ENCODE measurements around a stretch of chr9.

DNA sequence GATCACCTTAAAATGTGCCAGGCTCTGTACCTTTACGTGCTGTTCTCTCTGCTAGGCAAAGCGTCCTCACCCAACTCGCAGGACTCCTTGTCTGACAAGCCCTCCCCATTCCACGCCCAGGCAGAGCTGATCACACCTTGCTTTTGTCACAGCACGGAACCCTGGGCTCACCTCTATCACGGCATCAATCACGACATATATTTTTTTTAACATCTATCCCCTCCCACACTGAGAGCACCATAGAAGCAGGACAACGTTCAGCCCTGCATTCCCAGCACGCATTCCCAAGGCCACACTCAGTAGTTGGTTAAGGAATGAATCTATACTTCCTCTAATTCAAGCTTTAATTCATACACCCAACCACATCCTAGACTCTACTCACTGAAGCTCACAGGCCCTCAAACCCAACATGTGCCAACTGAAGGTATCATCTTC lies 47.0 kb downstream of the CDK5RAP2 start:
- PRO-cap: no peak
CAGE:
- cytosol, long polyA plus RNA: no peak
- long polyA plus RNA: no peak
- nucleus, long polyA plus RNA: no peak

DNA sequence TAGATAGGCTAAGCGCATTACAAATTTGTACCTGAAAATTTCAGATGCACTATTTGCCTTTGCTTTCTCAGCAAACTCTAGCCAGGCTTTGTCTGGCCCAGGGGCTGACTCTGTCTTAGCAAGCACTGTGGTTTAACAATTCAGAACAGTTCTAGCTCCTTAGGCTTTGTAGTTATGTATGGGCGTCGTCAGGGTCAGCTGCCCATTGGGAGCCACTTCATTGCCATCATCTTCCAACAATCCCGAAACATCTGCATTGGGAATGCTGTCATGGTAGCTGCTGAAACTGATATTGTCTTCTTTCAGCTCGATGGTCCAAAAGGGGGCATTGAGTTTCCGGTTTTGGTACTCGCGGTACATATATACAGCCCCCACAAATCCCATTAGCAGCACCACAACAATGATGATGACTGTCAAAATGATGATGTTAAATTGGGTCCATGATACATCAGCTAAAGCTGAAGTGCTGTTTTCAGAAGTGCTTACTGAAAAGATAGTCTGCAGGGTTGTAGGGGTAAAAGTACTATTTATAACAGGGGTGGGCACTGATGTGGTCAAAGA lies 25.1 kb upstream of the CDK5RAP2 start:
- PRO-cap: no peak
CAGE:
- cytosol, long polyA plus RNA: no peak
- long polyA plus RNA: no peak
- nucleus, long polyA plus RNA: no peak

- PRO-cap: no peak
CAGE:
- cytosol, long polyA plus RNA: no peak
- long polyA plus RNA: no peak
- nucleus, long polyA plus RNA: no peak
Observed at GRCh38 chr9:120608804-120609658, 29.1 kb upstream of the CDK5RAP2 start.

DNA sequence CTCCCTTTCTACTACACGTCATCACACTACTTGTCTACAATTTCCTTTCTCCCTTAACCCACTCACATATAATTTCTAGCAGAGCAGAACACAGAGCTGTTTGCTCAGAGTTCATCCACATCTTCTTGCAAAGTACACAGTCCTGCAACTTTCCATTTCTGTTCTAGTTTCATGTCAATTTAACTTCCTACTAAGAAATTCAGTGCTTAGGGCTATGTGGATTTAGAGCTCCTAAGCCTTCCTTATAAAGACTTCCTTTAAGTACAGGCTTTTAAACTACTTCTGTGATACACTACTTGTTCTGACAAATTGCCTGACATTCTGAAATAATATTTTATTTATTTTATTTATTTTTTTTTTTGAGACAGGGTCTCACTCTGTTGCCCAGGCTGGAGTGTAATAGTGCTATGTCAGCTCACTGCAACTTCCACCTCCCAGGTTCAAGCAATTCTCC lies 61.2 kb downstream of the MEGF9 start:
- PRO-cap: no peak
CAGE:
- cytosol, long polyA plus RNA: no peak
- long polyA plus RNA: no peak
- nucleus, long polyA plus RNA: no peak

GRCh38 chr9:120723528-120723939 lies 9.3 kb upstream of the MEGF9 start:
- PRO-cap: no peak
CAGE:
- cytosol, long polyA plus RNA: no peak
- long polyA plus RNA: no peak
- nucleus, long polyA plus RNA: no peak

GRCh38 chr9:120770839-120771279 lies 22.4 kb downstream of the FBXW2 start:
- PRO-cap: no peak
CAGE:
- cytosol, long polyA plus RNA: no peak
- long polyA plus RNA: no peak
- nucleus, long polyA plus RNA: no peak

- PRO-cap: no peak
CAGE:
- cytosol, long polyA plus RNA: no peak
- long polyA plus RNA: no peak
- nucleus, long polyA plus RNA: no peak
Observed at GRCh38 chr9:120909981-120910507, 16.6 kb downstream of the TRAF1 start.

DNA sequence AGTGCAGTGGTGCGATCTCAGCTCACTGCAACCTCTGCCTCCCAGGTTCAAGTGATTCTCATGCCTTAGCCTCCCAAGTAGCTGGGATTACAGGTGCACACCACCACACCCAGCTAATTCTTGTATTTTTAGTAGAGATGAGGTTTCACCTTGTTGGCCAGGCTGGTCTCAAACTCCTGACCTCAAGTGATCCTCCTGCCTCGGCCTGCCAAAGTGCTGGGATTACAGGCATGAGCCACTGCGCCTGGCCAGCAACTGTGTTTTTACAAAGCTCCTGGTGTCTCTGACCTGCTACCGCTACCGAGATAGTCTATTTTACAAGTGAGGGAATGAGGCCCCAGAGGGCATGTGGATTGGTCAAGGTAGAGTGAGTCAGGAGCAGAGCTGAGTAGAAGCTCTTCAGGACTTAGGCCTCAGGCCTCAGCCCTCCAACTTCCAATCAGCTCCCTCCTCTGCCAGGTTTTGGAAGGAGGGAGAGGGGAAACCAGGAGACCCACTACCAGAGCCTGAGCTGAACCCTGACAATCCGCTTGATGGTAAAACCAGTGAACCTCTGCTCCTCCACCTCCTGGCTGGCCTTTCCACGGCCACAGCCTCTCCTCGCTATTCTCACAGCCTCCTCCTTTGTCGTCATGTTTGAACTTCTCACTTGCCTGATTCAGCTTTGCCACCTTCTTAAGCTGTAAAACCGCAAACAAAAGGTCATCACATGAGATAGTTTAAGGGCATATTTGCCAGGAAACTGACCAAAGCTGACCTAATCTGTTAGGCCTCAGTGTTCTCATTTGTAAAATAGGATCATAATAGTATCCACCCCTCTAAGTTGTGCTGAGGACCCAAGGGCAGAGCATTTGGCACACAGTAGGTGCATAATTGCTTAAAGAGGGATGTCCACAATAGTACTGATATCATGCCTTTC lies 1.9 kb downstream of the TRAF1 start:
- PRO-cap: no peak
CAGE:
- cytosol, long polyA plus RNA: no peak
- long polyA plus RNA: no peak
- nucleus, long polyA plus RNA: no peak

DNA sequence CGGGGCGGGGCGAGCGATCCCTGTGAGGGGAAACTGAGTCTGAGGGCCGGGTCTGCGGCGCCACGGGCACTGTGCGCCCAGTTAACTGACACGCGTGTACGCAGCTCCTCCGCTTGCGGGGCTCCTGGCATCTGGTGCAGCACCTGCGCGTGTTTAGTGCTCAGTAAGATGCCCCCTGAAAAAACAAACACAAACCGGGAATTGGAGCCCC lies 2.6 kb upstream of the TRAF1 start:
- PRO-cap: no peak
CAGE:
- cytosol, long polyA plus RNA: no peak
- long polyA plus RNA: no peak
- nucleus, long polyA plus RNA: no peak

DNA sequence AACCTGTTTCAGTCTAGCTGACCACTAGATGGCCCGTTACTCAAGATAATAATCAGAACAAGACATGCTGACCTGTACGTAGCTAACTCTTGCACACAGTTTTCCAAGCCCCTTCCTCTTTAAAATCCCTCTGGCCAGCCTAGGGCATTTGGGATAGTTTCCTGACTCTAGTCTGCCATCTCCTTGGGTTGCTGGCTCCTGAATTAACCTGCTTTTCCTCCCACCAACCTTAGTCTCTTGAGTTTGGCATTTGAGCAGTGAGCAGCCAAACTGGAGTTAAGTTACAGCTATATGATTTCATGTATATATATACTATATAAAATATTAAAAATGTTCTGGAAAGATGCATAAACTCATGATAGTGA lies 59.3 kb upstream of the TRAF1 start:
- PRO-cap: no peak
CAGE:
- cytosol, long polyA plus RNA: no peak
- long polyA plus RNA: no peak
- nucleus, long polyA plus RNA: no peak

GRCh38 chr9:121179758-121180795 lies 21.6 kb downstream of the RAB14 start:
- PRO-cap: no peak
CAGE:
- cytosol, long polyA plus RNA: no peak
- long polyA plus RNA: no peak
- nucleus, long polyA plus RNA: no peak

DNA sequence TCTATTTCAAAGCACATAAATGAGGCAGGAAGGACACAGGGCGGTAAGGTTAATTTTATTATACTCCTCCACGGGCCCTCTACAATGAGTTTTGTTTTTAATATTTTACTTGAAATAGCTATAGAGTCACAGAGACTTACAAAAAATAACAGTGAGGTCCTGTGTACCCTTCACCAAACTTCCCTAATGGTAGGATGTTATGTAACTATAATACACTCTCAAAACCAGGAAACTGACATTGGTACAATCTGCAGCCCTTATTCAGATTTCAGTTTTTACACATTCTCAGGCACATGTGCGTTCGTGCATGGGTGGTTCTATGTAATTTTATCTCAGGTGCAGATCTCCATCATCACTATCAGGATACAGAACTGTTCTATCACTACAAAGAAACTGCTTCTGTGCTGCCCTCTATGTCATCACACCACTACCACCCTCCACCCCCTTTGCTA lies 16.5 kb downstream of the RAB14 start:
- PRO-cap: no peak
CAGE:
- cytosol, long polyA plus RNA: no peak
- long polyA plus RNA: no peak
- nucleus, long polyA plus RNA: no peak

DNA sequence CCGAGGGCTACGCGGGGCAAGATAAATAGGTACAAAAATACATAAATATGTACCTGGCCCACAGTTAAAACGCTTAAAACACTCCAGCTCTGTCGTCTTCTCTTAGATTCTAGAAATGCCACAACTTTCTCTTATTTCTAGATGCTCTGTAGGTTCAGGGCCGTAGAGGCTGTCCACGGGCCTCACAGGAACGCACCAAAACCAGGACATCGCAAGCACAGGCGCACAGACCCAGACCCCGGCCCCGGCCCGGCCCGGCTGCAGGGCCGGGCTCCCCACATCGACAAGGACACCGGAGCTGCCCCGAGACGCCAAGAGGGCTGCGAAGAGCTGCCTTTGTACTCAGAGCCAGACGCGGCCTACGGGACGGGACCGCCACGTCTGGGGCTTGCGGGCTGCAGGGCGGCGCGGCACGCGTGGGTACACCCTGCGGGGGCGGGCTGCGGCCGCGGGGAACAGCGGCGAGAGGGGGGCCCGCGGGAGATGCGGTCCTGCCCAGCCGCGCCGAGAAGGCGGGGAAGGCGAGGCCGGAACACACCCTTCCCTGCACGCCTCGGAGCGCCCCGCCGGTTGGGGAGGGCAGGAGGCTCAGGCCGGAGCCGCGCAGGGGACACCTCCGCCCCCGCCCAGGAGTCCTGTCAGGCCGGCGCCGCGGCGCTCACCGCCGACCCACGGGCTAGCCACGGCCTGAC lies 700 bp downstream of the RAB14 start:
- PRO-cap: no peak
CAGE:
- cytosol, long polyA plus RNA: no peak
- long polyA plus RNA: no peak
- nucleus, long polyA plus RNA: no peak

GRCh38 chr9:121287385-121287750 lies 19.4 kb downstream of the GSN start:
- PRO-cap: no peak
CAGE:
- cytosol, long polyA plus RNA: no peak
- long polyA plus RNA: no peak
- nucleus, long polyA plus RNA: no peak

- PRO-cap: no peak
CAGE:
- cytosol, long polyA plus RNA: no peak
- long polyA plus RNA: no peak
- nucleus, long polyA plus RNA: no peak
Observed at GRCh38 chr9:121289987-121290398, 22.0 kb downstream of the GSN start.

GRCh38 chr9:121368763-121369247 lies 1.2 kb downstream of the STOM start:
- PRO-cap: no peak
CAGE:
- cytosol, long polyA plus RNA: no peak
- long polyA plus RNA: no peak
- nucleus, long polyA plus RNA: no peak

GRCh38 chr9:121545942-121546423 lies 46.3 kb upstream of the GGTA1 start:
- PRO-cap: bidirectional peak, plus-strand start at chr9:121546254, minus-strand start at chr9:121546100
CAGE:
- cytosol, long polyA plus RNA: no peak
- long polyA plus RNA: no peak
- nucleus, long polyA plus RNA: no peak

GRCh38 chr9:121556388-121556787 lies 56.7 kb upstream of the GGTA1 start:
- PRO-cap: no peak
CAGE:
- cytosol, long polyA plus RNA: no peak
- long polyA plus RNA: no peak
- nucleus, long polyA plus RNA: no peak

GRCh38 chr9:121607611-121608645 lies 43.5 kb upstream of the DAB2IP start:
- PRO-cap: no peak
CAGE:
- cytosol, long polyA plus RNA: no peak
- long polyA plus RNA: no peak
- nucleus, long polyA plus RNA: no peak

- PRO-cap: no peak
CAGE:
- cytosol, long polyA plus RNA: no peak
- long polyA plus RNA: no peak
- nucleus, long polyA plus RNA: no peak
Observed at GRCh38 chr9:121622529-121623329, 28.7 kb upstream of the DAB2IP start.

Measured in A549 (cell line).